GM19240 (cell line): ENCODE results near the genes OR5J2 and OR9Q1.

DNA sequence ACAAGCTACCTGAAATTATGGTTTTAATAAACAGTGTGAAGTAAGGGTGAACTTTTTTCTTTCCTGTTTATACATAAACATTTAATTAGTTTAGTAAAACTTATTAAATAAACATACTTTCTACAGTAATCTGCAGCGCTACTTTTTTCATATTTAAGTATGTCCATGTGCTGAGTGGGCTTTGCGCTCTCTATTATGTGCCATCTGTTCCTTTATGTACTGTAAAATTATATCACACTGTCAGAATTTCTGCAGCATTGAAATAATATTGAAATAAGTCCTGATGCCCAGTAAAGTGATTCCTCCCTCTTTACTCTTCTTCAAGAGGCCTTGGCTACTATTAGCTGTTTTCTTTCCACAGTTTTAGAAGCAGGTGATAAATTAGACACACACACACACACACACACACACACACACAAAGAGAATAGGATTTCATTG, 14.5 kb downstream of the OR10AG1 start:
- RRBS, result no CpG with 5 or more reads among the region's 2 CpGs

- RRBS, result no CpG with 5 or more reads among the region's 1 CpG
Observed at GRCh38 chr11:56176349-56176821, at the start of gene OR5J2. Gene OR5J2 (plus strand): TSS chr11:56176618.

DNA sequence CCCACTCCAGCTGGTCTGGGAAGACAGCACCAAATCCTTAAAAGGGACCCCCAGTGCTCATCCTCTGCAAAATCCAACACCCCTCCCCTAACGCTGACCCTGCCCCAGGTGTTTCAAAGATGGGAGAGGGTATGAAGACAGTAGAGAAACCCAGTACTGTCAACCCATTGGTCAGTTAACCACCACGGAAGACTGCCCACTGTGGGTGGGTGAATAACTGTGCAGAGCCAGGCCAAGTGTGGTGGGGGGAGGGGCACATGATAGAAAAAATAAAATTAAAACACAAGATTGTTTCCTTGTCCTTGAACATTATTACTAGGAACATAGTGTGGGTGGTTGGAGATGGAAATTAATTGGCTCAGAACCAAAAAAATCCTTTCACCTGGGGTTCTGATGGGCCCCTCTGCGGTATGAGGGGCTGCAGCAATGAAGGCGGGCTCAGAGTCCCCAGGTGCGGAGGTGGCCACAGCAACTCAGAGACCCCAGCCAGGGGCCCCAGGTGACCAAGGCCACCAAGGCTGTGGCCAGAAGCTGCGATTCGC, 1.2 kb downstream of the TNKS1BP1 start:
- RRBS, result no CpG with 5 or more reads among the region's 7 CpGs

DNA sequence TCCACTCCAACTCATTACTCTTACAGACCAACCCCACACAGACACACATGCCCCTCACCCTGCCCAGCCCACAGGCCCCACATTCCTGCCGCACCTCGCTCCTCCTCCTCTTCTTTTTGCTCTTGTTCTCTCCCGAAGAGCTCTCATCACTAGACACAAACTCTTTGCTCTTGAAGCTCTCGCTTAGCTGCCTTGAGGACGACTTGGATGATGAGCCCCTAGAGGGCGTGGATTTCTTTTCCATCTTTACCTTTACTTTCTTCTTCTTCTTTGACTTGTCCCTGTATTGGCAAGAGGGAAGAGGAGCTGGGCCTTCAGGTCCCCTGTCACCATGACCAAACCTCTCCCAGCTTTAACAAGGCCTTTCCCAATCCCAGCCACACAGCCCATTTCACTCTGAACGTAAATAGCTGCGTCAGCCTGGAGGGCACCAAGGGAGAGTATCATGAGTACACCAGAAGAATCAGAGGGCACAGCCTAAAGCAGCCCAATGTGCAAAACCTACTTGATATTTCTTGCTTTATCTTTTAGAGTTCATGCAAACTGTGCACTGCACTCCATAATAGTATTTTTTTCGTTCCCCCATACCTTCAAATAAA, 2.0 kb upstream of the TNKS1BP1 start:
- RRBS, result no CpG with 5 or more reads among the region's 9 CpGs

- RRBS, result 87% methylated on average over 6 of the region's 12 CpGs
Observed at GRCh38 chr11:57330071-57330715, 5.4 kb upstream of the TNKS1BP1 start.

DNA sequence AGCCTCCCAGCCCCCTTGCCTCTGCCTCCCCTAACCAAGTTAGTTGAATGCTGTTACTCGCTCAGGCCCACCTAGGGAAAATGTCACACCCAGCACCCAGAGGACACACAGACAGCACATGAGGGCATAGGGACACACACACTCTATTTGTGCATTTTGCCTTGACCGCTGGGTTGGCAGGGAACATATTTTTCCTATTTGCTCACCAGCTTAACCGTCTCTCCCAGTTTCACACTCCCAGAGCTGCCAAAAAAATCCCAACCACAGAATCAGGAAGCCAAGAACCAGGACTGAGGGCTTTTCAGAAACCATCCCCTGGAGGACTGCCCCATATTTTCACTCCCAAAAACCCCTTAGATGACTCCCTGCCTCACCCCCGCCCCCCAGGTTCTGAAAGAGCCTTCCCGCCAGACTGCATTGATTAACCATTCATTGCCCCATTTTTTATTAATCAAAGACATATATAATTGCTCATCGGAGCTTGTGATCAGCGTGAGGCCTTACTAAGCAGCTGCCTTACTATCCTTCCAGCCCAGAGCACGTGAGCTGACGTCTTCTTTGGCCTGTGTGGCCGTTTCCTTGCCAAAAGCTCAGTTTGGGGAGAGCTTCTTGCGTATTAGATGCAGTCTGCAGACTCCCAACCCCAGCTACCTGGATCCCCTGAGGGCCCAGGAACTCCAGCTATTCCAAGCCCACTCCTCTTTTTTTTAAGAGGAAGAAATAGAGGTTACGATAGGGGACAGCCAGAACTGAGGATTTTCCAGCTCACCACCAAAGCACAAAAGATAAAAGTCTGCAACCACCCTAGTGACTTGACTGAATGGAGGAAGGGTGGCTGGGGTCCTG, 639 bp upstream of the SLC43A3 start:
- RRBS, result no CpG with 5 or more reads among the region's 12 CpGs

DNA sequence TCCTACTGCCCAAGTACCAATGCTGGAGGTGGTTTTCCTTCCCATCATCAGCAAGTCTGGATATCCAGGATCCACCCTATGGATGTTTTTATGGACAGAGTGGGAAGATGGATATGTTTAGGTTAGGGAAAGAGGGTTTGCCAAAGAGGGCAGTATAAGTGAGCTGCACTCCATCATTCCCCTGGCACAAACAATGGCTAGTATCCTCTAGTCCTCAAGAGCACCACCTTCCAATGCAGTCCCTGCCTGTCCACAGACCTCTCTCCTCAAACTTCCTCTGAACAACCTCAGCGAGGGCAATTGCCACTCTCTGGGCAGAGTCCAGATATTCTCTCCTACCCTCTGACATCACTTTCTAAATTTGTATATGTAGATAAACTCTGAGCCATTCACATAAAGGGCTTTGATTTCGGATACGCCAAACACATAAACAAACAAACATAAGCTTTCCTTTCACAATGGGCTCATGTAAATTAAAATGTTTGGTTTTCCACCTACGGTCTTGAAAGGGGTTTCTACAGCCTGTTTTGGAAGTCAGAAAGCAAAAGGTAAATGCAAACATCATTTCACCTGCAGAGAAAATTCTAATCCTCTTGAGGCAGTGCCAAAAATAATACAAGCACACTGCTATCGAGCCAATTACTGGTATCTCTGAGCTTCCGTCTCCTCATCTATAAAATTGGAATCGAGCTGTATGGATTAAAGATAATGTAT, 3.0 kb upstream of the SLC43A3 start:
- RRBS, result no CpG with 5 or more reads among the region's 7 CpGs

GRCh38 chr11:57438342-57439313, 11.7 kb upstream of the SLC43A3 start:
- RRBS, result no CpG with 5 or more reads among the region's 13 CpGs

DNA sequence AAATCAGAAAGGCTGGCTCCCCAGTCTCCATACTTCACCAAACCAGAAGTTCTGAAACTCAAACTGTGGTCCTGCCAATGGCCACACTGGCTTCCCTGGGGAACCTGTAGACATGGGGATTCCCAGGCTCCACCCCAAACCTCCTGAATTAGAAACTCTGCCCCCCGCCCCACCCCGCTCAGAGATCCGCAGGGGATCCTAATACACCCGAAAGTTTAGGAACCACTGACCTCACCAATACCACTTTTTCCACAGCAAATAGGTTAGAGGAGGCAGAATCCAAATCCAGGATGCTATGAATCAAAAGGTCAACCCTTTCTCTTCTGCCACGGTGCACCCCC, 15.4 kb downstream of the RTN4RL2 start:
- RRBS, result no CpG with 5 or more reads among the region's 5 CpGs

- RRBS, result no CpG with 5 or more reads among the region's 18 CpGs
Observed at GRCh38 chr11:57493273-57494503, 21.8 kb downstream of the SLC43A1 start.

- RRBS, result 11% methylated on average over 14 of the region's 48 CpGs
Observed at GRCh38 chr11:57499407-57500567, 15.7 kb downstream of the SLC43A1 start.

DNA sequence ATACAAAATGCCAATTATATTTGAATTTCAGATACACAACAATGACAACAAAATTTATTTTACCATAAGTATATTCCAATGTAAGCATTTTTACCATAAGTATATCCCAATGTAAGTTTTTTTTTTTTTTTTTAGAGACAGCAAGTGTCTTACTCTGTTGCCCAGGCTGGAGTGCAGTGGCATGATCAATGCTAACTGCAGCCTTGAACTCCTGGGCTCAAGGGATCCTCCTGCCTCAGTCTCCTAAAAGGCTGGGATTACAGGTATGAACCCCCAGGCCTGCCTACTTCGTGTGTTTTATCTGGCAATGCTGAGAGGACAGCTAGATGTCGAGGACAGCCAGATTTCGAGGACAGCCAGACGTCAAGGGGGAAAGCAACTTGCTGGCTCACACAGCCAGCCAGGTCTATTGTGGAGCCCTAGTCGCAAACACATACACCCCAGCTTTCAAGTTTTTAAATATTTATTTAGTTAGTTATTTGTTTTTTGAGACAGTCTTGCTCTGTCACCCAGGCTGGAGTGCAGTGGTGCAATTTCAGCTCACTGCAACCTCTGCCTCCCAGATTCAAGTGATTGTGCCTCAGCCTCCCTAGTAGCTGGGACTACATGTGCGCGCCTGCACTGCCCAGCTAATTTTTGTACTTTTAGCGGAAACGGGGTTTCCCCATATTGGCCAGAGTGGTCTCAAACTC, 1.1 kb upstream of the SERPING1 start:
- RRBS, result no CpG with 5 or more reads among the region's 9 CpGs

GRCh38 chr11:57598613-57599139, 1.2 kb downstream of the SERPING1 start:
- RRBS, result no CpG with 5 or more reads among the region's 7 CpGs

- RRBS, result no CpG with 5 or more reads among the region's 10 CpGs
Observed at GRCh38 chr11:57639147-57639519, 10.6 kb downstream of the YPEL4 start.

DNA sequence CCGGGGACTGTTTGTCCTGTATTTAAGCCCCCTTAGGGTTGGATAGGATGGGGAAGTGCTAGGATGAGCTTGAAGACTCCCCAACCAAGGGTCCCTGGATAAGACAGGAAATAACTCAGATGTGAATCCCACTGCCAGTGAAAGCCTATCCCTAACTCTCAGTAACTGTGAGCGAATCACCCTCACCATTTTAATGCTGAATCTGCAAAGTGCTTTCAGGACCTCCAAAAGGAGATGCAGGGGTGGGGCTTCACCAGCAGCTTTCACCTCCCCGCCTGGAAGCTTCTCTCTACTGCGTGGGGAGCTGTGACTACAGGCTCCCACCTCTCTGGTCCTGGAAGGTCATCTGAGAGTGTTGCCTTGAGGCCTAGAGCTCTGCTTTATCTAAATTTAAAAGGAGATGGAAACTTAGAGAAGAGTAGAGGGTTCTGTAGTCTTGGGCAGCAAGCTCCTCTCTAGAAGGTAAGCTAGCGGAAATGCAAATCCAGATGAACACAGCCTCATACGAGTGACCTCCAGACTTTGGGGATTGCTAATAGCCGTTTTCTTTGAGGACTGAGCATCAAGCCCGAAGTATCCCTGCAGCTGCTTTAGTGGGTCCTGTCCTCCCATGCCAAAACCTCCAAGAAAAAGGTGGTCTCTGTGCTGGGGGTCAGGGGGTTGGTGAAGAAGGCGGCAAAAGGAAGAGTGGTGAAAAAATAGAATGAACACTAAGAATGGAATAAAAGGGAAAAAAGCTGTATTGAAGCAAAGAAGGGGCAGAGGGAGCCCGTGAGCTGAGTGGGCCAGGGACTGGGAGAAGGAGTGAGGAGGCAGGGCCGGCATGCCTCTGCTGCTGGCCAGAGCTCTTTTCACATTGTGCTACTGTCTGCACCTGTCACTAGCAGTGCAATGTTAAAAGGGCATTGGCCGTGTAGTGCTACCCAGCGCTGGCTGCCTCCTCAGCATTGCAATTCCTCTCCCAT, 9.1 kb downstream of the YPEL4 start:
- RRBS, result 90% methylated on average over 1 of the region's 13 CpGs

GRCh38 chr11:57648897-57649734, 596 bp downstream of the YPEL4 start:
- RRBS, result no CpG with 5 or more reads among the region's 22 CpGs

DNA sequence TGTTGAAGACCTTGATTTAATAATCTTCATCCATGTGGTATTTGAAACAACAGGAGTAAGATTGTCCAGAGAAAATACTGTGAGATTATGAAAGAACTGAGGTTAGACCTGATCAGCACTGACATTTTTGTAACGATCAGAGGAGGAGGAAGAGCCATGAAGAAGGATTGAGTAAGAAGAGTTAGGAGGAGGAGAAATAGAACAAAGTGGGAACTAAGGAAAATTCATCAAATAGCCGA, 15.7 kb downstream of the ZDHHC5 start:
- RRBS, result no CpG with 5 or more reads among the region's 2 CpGs

GRCh38 chr11:57777977-57778390, 16.4 kb downstream of the CTNND1 start:
- RRBS, result no CpG with 5 or more reads among the region's 3 CpGs

GRCh38 chr11:57781351-57782022, 19.9 kb downstream of the CTNND1 start:
- RRBS, result no CpG with 5 or more reads among the region's 3 CpGs

DNA sequence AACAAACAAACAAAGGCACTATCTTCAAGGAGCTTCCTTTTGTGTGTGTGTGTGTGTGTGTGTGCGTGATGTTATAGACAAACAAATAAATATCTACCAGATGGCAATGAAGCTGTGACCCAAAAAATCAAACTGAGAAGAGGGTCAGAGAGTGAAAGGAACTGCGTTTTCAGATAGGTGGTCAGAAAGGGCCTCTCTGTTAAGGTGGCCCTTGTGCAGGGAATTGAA, at the start of gene OR9Q1:
Gene OR9Q1, plus strand, starts transcription at position 204 of the 228 bp plus-strand sequence.
- RRBS, result no CpG with 5 or more reads among the region's 2 CpGs